Pulmonary artery (tissue), 1 donor: ENCODE results near the genes LHFPL3 and EFCAB10.

- PRO-cap = no peak
These were observed at the start of gene LHFPL3 for GRCh38 chr7:104328361-104328947. TSS of gene LHFPL3 (plus strand) at chr7:104328603.

DNA sequence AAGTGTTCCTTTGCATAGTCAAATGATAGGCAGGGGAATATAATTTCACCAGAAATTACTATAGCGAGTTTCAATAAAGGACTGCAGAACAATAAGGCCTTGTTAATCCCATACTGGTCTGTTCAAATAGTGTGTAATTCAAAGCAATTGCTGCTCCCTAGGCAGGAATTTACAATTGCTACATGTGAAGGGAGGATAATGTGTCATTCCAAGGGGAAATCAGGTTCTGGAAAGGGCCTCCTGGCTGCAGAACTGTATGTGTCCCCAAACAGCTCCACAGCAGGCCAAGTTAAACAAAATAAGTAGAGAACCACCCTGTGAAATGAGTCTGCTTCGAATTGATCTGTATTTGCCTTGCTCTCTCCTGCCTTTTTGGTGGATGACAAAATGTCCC is 42.4 kb upstream of the KMT2E start:
- PRO-cap = no peak

- PRO-cap = no peak
These were observed 35.6 kb upstream of the KMT2E start for GRCh38 chr7:104978263-104978911.

GRCh38 chr7:104986530-104987125 is 27.4 kb upstream of the KMT2E start:
- PRO-cap = no peak

- PRO-cap = no peak
These were observed 93.3 kb downstream of the KMT2E start for GRCh38 chr7:105107215-105107893.

- PRO-cap = no peak
These were observed at the start of gene EFCAB10 for GRCh38 chr7:105581074-105581830. TSS of gene EFCAB10 (minus strand) at chr7:105581493.

DNA sequence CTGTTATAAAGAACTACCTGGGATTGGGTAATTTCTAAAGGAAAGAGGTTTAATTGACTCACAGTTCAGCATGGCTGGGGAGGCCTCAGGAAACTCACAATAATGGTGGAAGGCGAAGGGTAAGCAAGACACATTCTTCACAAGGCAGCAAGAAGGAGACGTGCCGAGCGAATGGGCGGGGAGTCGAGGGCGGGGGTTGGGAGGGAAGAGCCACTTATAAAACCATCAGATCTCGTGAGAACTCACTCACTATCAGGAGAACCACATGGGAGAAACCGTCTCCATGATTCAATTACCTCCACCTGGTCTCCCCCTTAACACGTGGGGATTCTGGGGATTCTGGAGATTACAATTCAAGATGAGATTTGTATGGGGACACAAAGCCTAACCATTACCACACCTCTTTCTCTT is 19.4 kb upstream of the EFCAB10 start:
- PRO-cap = no peak

DNA sequence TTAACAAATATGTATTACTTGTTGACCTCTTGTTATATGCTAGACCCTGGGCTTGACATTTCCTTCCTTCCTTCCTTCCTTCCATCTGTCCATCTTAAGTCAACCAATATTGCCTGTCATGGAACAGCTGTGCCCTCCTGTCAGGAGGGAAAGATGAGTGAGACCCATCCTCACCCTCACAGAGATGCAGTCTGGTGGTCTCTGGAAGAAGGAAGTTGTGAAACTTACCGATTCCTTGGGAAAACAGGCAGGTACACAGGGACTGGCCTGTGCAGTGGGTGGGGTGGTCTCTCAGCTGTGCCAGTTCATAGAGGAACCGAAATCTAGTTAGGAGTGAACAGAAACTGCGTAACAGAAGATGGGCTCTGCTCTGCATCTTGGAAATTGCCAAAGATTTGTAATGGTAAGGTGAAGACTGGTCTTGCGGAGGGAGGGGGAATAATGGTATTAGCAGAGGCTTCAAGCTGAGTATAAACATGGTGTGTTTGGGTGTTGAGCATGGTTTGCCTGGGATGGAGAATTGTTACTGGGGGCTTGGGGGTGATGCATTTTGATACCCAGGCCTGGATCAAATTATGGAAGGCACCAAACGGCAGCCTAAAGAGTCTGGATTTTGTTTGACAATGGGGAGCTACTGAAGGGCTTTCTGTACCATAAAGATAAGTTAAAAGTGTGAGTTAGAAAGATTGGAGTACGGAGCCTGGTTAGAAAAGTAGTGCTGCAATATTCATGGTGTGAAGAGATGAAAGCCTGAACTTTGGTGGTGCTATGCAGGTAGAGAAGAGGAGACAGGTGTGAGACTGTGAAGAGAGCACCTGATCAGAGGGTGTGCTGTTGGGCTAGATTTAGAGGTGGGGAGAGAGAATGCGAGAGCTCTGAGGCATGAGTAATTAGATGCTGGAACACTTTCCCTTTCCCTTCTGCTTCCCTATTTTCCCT is 2.0 kb upstream of the ATXN7L1 start:
- PRO-cap = no peak

DNA sequence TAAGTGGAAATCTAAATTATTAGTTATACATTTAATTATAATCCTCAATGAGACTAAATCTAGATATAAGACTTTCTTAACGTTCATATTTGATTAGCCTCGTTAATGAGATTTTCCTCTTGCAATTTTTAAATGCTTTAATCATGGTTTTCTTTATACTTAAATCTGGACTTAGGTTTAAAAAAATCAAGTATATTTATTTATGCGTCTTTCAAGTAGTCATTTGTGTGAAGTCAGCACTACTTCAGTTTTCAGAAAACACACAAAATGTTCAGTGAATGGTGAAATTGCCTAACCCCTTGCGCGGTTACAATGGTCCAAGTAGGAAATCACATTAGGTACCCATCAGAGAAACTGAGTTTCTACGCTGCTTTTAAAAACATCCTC is 1.3 kb downstream of the SYPL1 start:
- PRO-cap = no peak

GRCh38 chr7:106138758-106139477 is 26.8 kb upstream of the SYPL1 start:
- PRO-cap = no peak

DNA sequence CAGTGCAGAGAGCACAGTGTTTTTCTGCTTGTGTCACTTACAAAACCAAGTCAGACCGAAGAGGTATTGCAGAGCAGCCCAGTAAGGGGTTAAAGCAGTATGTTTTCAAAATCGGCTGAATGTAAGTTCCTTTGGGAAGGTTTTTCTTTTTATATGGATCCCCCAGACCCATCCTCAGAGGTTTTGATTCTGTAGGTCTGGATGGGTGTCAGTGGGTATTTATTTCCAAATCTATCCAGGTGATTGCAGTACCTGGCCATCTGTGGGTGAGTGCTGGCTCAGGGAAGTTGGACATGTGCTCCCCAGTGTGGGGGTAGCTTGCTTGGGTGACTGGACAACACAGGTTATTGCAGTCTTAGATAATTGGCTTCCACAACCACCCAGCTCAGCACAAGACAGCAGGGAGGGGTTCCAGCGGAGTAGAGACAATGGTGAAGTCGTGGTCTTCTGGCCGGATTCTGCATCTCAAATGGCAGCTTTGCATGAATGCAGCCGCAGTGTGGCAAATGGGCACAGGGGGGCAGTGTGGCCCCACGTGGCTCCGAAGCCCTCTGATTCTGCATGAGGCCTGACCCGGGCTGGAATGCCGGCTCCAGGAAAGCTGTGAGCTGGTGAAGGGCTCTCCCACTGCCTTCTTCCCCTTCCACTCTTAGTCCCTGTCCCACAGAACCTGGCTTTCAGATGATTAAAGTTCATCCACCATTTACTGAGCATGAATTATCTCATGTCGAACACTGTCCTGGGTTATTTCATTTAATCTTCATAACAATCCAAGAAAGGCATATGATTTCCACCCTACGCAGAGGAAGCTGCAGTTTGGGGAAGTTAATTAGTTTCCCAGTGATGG is 64.5 kb upstream of the SYPL1 start:
- PRO-cap = no peak

GRCh38 chr7:106178201-106178645 is 66.1 kb upstream of the SYPL1 start:
- PRO-cap = no peak

- PRO-cap = no peak
These were observed 33.5 kb downstream of the NAMPT start for GRCh38 chr7:106251314-106251747.

DNA sequence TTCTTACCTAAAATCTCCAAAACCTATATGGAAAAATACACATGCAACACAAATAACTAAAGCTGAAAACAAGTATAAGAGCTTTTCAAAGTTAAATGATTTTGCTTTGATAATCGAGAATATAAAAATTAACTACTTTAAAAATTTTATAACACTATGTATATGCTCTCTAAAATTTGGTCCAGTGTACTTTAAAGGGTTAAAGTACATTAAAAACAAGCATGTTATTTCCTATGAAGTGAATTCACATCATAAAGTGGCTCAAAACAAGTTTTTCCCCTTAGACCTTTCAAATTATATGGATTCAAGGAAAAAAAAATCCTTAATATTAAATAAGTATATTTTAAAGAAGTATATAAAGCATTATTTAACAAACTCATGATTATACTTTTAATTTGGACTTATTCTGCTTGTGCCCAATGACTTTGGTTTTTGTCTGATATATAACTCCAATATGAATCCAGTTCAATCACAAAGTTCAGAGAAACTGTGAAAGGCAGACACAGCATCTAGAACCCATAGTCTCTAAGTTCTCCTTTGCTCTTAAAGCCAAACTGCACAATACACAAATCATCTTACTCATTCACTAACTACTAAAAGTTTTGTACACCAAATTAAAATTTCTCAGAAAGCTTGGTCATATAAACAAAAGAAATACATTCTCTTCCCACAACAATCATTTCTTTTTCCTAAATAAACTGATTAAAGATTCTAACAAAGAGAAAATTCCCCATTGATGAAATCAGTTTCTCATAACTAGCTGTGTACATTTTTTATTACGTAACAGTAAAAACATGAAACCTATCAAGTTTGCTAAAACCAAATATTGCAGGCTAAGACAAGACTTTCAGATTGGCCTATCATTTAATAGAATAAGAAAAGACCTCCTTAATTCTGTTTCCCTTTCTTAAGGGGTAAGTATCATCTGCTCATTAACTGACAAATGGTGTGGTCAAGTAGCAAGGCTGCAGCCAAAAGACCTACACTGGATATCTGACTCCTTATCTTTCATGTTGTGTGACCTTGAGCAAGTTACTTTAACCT is 22.8 kb downstream of the NAMPT start:
- PRO-cap = no peak

DNA sequence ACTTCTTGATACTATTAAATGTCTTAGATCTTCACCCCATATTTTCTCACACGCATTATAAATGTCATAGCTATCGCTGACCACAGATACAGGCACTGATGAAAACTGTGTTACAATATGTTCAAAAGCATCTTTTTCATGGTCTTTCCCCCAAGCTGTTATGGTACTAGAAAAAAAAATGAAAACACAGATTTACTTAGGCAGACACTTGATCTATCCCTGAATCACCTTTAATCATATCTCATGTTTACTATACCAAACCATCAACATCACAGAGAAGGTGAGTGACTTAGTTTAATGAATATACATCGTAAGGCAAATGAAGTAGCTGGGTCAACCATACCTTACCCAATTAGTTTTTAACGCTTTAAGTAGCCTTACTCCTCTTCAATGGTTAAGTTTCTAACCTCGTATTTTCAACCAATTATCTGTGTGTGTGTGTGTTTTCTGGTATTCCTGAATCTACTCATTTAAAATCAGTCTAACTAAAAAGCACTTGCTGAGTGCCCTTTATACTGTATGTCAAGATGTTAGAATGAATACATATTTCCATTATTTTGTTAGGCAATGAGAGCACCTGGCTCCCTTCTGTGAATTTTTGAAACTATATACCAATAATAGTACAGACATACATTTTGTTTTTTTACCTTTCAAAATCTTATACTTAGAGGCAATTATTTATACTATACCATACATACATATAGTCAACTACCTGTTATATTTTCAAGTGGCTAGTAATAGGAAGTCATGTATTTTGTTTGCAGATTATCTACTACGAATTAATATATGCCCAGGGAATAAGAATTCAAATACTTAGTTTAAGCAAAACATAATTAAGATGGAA is 21.1 kb downstream of the NAMPT start:
- PRO-cap = no peak

DNA sequence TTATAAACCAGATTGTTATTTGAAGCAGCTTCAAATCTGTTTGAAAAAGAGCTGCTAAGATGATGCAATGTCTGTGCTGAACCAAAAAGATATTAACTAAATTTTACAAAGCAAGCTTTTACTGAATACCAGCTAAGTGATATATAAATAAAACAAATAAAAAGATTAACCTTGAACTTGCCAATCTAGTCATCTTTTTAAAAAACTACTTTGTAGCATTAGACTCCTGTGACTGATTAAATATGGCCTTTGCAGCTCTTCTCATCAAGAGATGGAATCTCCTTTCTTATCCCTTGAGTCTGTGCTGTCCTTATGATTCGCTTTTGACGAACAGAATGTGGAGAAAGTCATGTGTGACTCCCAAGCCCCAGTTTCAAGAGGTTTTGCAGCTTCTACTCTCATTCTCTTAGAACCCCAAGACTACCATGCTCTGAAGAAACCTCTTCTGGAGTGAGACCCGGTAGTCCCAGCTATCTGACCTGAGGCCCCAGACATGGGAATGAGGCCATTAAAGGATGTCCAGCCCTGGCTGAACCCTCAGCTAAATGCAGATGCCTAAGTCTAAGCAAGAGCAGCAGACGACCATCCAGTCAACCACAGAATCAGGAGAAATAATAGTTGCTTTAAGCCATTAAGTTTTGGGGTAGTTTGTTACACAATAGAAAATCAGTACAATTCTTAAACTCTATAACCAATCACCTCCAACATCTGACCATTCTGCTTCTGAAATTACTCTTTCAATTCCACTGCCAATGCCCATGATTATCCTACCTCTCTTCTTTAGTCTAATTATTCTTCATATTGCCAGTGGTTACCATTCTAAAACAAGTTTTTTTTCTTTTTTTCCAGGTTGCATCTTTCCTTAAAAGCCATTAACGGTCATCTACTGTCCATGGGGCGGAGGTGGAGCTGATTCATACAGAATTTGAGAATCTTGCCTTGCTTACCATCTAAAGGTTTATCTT is 14.2 kb downstream of the NAMPT start:
- PRO-cap = no peak

DNA sequence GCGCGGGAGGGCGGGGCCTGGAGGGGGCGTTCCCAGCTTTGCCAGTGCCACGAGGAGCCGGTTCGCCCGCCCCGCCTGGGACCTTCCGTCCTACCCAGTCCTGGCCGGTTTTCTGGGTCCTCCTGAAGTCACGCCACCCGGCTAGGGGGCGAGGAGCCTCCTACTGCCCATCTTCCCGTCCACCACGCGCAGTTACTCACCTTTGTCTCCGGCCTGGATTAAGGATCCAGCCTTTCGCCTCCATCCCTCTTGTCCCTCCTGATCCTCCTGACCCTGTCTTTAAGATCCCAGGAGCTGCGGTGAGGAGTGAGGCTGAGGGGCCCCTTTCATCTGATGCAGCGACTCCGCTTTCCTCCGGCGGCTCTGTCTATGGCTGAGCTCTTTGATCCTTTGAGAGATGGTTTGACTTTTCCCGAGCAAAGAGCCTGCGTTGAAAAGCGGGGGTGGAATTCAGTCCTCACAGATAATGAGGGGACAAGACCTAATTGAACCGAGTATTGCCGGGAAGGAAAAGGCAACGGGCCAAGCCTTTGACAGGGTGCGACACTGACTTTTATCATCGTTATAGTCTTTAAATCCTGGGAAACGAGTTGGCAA is 656 bp upstream of the NAMPT start:
- PRO-cap = no peak

GRCh38 chr7:106640383-106640649 is 20.6 kb downstream of the CCDC71L start:
- PRO-cap = no peak

GRCh38 chr7:106811846-106812359 is 53.2 kb upstream of the PIK3CG start:
- PRO-cap = no peak

DNA sequence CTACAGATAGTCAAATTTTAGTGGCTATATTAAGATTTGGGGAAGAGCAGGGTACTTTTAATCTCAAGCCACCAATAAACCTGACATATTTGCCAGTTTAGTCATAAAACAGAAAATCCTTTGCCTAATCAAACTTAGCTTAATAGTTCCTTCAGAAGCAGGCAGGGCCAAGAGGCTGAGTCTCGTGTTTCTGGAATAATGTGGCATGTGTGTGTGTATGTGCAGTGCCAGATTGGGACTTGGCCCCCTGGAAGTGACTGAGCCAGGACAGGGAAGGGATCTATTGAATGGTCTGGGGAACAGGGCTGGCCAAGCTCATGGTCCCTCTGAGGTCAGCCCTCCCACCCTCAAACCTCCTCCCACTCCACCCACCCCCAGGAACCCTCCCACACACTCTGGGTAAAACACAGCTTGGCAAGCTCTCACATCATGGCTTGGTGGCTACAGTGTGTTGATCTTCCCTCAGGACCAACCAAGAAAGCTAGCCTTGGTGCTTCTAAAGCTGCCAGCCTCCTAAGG is 1.6 kb upstream of the PIK3CG start:
- PRO-cap = no peak